B cell (primary cell): ENCODE measurements around a stretch of chr17.

DNA sequence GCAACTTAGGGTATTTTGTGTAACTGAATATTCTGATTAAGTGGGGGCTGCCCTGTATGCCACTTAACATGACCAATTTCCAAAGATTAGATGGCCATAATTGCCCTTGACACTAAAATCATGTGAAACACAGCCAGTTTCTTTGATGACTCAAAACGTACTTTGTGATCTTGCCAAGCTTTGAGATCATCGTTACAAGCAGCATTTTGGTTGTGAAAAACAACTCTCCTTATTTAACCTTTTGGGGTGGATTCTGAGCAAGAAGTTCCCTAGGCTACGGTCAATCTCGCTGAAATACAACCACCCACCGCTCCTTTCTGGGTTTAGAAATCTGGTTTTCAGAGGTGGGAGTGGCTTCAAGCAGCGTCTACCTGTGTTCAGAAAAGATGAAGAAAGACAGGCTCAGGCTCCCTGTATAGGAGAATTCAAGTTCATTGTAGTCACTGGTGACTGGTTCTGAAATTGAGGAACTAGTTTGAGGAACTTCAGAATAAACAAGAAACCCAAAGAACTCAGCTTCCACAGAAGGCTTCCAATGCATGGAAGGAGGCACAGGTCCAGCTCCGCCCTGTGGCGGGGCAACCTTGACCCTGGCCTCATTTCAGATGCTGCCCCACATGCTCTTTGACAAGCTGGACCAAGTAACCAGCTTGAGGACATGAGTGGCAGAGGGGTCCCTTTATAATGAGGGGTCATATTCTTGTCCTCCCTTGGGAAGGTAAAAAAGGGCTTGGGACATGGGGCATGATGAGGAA lies 9.3 kb downstream of the MAP3K14 start:
- PRO-cap, result bidirectional peak, plus-strand start at position 524 of the sequence, minus-strand start at position 388 of the sequence
- CAGE, long polyA plus RNA, result no peak

DNA sequence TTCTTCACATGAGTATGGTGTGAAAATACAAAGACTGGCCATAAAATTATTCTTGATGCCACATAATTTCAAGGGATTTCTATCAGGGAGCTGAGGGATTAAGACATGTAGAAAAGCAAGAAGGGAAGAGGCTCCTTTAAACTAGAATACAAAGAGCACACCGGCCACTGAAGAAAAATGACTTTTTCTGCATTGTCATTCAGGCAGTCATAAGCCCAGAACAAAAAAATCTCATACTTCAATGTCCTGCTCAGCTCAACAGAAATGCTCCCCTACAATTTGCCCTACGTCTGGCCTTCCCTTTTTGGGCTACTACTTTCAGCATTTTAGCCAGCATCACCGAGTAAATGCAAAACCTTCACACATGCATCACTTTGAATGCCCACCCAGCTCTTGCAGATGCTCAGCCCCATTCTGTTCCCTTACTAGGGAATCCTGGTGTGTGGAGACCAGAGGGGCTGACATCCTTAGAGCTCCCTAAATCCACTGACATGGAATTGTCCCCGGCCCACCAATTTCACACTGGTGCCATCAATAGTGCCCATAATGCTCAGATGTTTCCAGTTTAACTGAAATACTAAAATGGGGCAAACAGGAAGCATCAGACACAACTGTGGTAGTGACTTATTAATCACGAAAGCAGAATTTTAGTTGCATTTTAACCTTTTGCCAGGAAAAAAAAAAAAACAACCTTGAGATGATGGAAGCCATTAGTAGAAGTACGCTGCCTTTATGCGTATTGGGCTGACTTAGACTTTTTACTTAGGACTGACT lies 2.7 kb downstream of the MAP3K14 start:
- PRO-cap, result no peak
- CAGE, long polyA plus RNA, result no peak

- PRO-cap, result no peak
- CAGE, long polyA plus RNA, result no peak
These were observed 17.2 kb downstream of the ARHGAP27 start for GRCh38 chr17:45415242-45416097.

GRCh38 chr17:45429558-45430141 lies 3.0 kb downstream of the ARHGAP27 start:
- PRO-cap, result no peak
- CAGE, long polyA plus RNA, result no peak

GRCh38 chr17:45436114-45436884 lies 3.6 kb upstream of the ARHGAP27 start:
- PRO-cap, result no peak
- CAGE, long polyA plus RNA, result no peak

DNA sequence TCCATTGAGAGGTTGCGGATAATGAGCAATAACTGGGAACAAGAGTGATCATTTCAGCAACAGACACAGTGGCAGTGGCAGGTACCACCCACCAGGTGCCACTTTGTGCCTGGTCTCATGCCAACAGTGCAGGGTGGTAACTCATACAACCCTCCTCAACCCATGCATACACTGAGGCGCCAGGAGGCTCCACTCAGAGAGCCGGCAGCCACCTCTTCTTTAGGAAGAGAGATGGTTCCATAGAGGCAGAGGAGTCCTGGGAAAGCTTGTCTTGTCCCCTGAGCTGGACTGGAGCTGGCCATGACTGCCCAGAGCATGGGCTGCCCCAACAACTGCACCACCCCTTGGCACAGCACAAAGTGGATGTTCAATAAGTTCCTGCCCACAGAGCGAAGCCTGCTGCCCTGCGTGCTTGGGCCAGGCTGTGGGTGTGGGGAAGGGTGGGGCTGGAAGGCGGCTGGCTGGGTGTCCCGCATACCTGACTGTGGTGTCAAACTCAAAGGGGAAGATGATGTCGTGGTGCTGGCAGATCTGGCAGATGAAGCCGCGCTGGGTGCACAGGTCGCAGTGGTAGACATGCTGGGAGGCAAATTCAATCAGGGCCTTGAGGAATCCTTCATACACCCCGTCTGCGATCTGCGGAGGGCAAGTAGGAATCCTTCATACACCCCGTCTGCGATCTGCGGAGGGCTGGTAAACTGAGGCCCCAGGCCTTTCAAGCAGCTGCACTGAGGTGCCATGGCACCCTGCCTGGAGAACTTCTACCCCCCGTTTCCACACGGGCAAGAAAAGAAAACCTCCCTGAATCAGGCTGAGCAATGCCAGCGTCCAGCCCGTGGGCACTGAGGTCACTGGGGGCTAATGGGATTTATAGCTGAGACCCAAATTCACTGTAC lies 6.6 kb upstream of the ARHGAP27 start:
- PRO-cap, result no peak
- CAGE, long polyA plus RNA, result no peak

GRCh38 chr17:45461693-45462376 lies 28.7 kb downstream of the PLEKHM1 start:
- PRO-cap, result no peak
- CAGE, long polyA plus RNA, result no peak

- PRO-cap, result unidirectional peak, plus-strand start at chr17:45490335
- CAGE, long polyA plus RNA, result no peak
These were observed 365 bp downstream of the PLEKHM1 start for GRCh38 chr17:45490089-45490622.

- PRO-cap, result bidirectional peak, plus-strand start at chr17:45584783, minus-strand start at chr17:45584622; bidirectional peak, plus-strand start at chr17:45584967, minus-strand start at chr17:45584982
- CAGE, long polyA plus RNA, result no peak
These were observed 93.8 kb upstream of the PLEKHM1 start for GRCh38 chr17:45584032-45585045.

- PRO-cap, result no peak
- CAGE, long polyA plus RNA, result no peak
These were observed 80.8 kb upstream of the CRHR1 start for GRCh38 chr17:45703364-45703652.

- PRO-cap, result no peak
- CAGE, long polyA plus RNA, result no peak
These were observed 1.1 kb downstream of the MAPT start for GRCh38 chr17:45895071-45896143.

GRCh38 chr17:46020002-46020462 lies 21.0 kb downstream of the STH start:
- PRO-cap, result bidirectional peak, plus-strand start at chr17:46020093, minus-strand start at chr17:46020082; bidirectional peak, plus-strand start at chr17:46020405, minus-strand start at chr17:46020355
- CAGE, long polyA plus RNA, result no peak

DNA sequence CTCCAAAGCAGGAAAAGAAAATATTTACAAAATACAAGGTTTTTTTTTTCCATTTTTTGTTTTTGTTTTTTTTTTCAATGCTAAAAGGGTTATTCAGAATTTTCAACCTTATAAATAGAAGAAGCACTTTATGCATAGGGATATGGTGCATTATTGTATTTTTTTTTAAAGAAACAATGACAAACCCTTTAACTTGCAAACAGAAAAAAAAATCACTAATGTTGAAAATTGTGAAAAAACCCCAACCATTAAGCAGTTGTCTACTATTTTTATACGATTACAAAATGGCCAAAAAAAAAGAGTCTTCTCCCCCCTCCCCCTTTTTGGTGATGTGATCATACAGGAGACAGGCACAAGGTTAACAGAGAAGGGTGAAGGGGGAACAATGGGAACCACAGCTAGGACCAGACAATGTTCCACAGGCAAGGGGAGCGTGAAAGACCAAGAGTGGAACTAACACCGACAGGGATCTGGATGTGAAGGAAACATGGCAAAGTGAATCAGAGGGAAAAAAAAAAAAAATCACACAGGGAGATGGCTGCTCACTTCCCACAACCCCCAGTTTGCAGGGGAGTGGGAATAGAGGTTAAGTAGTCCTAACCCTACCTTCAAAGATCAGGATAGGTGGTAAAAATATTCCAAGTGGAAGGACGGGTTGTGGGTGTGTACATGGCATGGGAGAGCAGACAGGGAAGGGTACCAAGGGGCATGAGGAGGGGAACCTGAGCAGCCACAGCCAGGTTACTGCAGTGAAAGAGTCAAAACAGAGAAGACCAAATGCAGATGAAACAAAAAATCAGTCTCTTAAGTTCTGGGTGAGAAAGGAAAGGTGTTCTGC lies 31.3 kb downstream of the STH start:
- PRO-cap, result no peak
- CAGE, long polyA plus RNA, result no peak

- PRO-cap, result no peak
- CAGE, long polyA plus RNA, result no peak
These were observed 40.4 kb downstream of the STH start for GRCh38 chr17:46039520-46039842.

DNA sequence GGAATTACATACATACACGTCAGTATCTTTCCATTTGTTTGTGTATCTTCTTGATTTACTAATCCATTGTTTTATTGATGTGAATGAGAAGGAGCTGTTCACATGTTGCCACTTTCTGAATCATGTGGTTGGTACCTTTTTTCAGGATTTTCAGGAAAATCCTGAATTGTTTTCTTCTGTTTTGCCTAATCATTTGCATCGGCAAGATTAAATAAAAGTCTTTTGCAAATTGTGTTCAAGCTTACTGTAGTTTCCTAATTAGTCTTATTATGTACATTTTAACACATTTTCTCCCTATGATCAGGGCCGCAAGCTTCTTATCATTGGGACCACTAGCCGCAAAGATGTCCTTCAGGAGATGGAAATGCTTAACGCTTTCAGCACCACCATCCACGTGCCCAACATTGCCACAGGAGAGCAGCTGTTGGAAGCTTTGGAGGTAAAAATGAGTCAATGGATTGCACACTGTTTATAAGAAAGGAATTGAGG lies 69.0 kb downstream of the WNT3 start:
- PRO-cap, result no peak
- CAGE, long polyA plus RNA, result no peak

DNA sequence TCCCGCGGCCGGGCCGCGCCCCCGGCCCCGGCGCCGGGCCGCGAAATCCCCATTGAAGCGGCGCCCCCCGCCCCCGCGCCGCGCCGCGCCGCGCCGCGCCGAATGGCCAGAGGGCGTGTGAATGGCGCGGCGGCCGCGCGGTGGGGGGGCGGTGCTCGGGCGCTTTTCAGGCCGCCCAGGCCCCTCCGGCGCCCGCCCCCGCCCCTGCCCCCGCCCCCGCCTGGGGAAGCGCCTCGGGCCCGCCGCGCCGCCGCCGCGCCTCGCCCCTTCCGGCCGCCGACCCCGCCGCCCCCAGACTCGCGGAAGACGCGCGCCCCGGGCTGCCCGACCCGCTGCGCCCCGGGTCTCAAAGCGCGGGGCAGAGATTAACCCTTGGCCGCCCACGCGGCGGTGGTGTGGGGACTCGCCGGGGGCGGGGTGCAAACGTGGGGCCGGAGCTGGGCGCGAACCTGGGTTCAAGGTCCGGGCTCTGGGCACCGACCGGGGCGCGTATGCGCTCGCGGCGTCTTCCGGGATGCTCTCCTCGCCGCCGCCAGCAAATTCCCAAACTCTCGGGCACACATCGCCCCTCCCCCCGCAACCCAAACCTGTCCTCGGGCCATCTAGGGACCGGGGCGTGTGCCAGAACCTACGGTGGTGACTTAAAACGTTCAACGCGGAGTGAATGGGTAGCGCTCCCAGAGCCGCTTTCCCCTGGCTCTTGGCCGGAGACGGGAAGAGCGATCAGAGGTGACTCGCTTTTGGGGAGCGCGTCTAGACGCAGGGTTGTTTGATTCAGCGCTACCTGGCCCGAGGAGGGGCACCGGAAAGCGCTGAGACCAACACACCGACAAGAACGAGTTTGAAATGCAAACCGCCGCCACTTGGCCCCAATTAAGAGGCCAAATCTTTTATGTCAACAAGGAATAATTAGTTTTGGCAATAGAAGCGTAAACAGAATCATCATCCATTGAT lies 46.5 kb downstream of the WNT3 start:
- PRO-cap, result bidirectional peak, plus-strand start at position 294 of the sequence, minus-strand start at position 96 of the sequence
- CAGE, long polyA plus RNA, result no peak

- PRO-cap, result no peak
- CAGE, long polyA plus RNA, result no peak
These were observed 845 bp upstream of the WNT3 start for GRCh38 chr17:46819120-46819953.

- PRO-cap, result no peak
- CAGE, long polyA plus RNA, result no peak
These were observed 14.5 kb upstream of the WNT3 start for GRCh38 chr17:46832864-46833469.

DNA sequence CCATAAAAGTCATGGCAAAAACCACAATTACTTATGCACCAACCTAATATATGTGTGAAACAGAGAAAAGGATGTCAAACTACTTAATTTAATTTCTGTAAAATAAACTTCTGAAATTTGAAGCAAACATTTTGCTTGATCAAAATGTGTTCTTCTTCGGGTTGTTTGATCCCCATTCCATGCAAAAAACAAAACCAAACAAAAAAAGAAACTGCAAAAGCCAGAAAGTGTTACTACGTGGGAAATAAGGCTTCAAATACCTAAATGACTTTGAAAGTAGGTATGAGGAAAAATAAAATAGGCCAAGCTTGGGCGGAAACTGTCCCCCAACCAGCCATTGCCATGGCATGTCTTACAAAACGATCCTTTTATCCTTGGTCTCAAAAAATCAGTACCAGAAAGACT lies 70.6 kb downstream of the CDC27 start:
- PRO-cap, result no peak
- CAGE, long polyA plus RNA, result no peak

GRCh38 chr17:47120263-47121055 lies 68.6 kb downstream of the CDC27 start:
- PRO-cap, result no peak
- CAGE, long polyA plus RNA, result no peak